Fallopian tube (tissue), 1 donor: ENCODE results near the genes NUTF2, DPEP3 and NFATC3.

DNA sequence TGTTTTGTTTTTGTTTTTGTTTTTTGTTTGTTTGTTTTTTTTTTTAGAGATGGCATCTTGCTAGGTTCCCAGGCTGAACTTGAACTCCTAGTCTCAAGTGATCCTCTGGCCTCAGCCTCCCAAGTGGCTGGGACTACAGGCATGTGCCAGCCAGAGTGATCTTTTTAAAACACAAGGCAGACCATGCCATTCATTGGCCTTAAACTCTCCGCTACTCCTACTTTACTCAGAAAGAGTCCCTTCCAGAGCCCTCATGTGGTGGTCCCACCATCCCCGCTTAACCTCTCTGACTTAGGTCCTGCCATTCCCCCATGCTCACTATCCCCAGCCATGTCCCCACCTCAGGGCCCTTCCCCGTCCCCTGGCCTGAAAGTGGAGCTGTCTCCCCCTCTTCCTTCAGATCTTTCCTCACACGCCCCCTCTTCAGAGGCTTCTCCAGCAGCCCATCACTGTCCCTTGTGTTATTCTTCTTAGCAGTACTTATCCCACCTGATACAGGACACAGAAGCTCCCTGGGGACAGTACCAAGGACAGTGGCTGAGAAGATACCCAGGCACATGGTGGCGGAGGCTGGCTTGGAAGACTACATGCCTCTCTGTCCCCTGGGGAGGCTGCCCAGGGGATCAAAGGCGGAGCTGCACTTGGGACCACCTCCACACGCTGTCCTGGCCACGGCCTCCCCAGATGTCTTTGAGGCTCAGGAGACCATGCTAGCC, 23.8 kb downstream of the HSD11B2 start:
- PRO-cap: no peak

- PRO-cap: no peak
Measured at GRCh38 chr16:67486697-67487093, 3.3 kb upstream of the AGRP start.

- PRO-cap: no peak
Measured at GRCh38 chr16:67610726-67611729, 33.9 kb upstream of the CARMIL2 start.

DNA sequence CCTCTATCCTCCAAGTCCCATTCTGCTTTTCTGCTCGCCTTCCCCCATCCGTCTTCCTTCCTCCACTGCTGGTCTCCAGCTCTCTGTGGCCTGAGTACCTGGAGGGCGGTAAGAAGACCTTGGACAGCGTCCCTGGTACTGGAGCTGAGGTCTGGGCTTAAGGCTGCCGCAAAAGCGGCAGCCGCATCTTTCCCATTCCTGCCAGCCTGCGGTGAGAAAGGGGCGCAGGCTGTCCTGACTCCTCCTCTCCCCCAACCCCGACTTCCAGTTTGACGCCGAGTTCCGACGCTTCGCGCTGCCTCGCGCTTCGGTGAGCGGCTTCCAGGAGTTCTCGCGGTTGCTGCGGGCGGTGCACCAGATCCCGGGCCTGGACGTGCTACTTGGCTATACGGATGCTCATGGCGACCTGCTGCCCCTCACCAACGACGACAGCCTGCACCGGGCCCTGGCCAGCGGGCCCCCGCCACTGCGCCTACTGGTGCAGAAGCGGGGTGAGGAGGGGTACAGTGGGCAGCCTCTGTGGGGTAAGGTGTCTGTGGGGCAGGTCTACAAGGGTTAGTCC, 508 bp downstream of the PARD6A start:
- PRO-cap: no peak

DNA sequence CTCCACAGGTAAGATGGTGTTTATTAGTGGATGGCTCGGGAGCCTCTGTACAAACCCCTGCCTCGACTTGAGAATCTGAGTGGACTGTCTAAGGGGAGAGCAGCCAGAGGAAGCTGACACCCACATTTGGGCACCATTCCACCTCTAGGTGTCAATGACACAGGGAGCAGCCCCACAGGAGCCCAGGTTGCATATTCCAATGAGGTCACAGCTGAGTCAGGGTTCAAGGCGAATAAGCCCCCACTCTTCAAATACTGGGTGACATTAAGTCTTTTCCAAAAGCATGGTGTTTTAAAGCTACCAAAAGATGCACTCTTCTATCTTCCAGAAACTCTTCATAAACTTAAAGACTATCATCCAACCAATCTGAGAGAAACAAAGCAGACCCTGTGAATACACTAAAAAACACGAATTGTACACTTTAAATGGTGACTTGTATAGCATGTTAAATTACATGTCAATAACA, 31.8 kb downstream of the RANBP10 start:
- PRO-cap: no peak

DNA sequence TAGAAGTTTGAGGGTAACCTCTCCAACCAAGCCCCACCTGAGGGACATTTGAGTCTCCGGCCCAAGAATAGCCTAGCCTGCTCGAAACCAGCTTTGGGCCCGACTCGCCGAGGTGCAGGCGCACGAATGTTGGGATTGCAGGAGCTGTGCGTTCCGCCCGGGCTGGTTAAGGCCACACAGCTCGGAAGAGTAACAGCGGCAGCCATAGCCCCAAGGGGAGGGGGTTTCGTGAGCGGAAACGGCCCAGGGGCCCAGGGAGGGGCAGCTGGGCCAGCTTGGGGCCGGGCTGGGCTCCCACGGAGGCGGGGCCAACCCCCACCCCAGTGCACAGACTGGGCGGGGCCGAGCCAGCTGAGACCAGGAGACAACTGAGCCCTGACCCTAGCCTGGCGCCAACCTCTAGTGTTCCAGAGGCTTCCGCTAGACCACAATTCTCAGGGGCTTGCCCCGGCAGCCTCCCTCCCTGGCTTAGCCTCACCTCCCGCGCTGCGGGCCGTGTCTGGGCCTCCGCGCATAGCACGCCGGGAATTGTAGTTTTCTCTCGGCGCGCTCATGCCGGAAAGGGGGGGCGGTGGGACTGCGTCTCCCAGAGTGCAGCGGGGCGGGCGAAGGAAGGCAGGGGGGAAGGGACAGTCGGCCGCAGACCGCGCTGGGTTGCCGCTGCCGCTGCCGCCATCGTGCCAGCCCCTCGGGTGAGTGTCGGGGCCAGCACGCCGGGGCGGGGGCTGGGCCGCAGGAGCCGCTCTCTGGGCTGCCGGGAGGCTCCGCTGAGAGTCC, at the start of gene NUTF2:
NUTF2 (plus strand) TSS at position 640 of the 777 bp plus-strand sequence.
- PRO-cap: bidirectional peak, plus-strand start at position 642 of the sequence, minus-strand start at position 501 of the sequence

- PRO-cap: no peak
Measured at GRCh38 chr16:67868415-67868745, 4.5 kb upstream of the EDC4 start.

GRCh38 chr16:67882292-67883361, 2.1 kb upstream of the NRN1L start:
- PRO-cap: no peak

DNA sequence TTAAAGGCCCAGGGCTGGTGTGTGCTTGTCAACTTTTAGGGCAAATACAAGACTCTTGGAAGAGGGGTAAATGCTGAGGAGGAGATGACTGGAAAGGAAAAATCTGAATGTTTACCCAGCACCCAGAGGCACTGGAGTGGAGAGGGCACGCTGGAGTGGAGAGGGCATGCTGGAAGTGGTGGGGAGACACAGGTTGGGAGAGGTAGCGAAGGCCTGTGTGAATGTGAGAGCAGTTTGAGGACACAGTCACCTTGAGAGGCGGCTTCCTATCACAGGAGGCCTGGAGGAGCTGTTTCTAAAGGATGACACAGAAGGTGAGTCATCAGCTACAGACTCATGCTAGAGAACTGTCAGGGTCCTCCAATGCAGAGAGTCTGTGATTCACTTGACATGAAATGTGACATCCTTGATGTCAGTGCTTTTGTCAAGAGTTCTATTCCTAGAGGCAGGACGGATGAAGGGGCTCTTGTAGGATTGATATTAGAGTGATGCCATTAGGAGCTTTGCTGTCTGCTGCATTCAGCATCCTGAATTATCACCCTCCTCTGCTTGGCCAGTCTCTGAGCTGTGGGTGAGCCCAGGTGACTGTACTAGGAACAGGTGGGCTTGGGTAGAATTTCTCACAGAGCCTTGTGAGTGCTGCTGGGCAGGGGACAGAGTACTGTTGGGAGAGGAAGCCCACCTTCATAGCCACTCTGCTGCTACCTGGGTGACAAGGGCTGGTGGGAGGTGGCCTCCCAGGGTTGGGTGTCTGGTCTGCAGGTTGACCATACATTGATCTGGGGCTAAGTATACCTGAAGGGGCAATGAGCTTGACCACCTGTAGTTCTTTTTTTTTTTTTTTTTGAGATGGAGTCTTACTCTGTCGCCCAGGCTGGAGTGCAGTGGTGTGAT, 13.7 kb downstream of the CTRL start:
- PRO-cap: no peak

GRCh38 chr16:67947877-67948876, 4.3 kb upstream of the LCAT start:
- PRO-cap: unidirectional peak, plus-strand start at chr16:67948588

GRCh38 chr16:67980176-67980888, at the start of gene DPEP3:
TSS of gene DPEP3 (minus strand) at chr16:67980499.
- PRO-cap: no peak

DNA sequence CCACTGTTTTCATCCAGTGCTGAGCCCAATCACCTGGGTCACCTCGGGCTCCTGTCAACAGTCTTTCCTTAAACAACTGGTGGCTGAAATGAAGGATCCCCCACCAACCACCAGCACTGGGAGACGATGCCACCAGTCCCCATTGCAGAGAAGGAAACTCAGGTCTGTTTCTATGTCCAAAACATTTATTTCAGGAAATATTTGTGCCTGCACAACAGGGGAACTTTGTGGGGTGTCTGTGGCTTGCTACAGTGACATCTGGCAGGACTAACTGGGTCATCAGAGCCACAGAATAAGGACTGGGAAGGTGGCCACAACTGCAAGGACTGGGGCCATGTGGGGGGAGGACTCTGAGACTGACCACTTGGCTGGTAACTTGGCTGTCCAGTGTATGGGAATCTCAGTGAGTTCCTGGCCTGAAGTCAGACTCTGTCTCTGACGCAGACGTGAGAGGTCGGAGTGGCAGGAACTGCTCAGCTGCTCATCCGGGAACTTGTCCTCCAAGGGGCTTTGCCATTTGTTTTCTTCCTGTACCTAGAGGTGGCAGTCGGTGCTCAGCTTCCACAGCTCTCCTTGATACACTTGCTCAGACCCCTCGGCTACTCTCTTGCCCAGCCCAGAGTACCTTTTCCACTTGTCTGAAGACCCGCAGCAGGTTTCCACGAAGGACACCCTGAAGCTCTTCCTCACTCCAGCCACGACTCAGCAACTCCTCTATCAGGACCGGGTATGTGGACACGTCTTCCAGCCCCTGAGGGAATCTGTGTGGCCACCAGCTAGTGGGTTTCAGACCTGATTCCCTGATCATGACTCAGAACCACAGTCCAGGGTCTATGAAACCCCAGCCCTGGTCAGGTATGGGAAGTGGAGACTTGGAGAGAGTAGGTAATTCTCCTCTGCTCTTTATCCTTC, 7.2 kb upstream of the DPEP3 start:
- PRO-cap: bidirectional peak, plus-strand start at position 443 of the sequence, minus-strand start at position 393 of the sequence

DNA sequence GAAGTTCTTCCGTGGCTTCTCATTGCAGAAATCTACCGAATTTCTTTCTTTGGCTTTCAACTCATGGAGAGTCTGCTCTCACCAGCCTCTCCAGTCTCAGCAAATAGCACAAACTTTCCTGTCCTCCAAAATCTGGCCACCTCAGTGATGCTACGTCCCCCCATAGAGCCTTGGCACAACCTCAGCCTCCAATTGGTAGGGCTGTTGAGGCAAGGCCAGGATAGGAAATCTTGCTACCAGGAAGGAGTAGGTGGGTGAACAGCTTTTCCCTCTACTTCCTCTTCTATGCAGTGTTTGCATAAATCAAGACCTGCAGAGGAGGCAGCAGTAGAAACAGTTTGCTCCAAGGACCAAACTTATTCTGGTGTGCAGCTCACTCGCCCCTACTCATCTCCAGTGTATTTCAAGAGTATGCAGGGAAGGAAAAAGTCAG, 678 bp upstream of the DPEP2 start:
- PRO-cap: no peak

- PRO-cap: no peak
Measured at GRCh38 chr16:68031877-68032538, 8.9 kb downstream of the DUS2 start.

GRCh38 chr16:68039951-68040206, 16.8 kb downstream of the DUS2 start:
- PRO-cap: no peak

DNA sequence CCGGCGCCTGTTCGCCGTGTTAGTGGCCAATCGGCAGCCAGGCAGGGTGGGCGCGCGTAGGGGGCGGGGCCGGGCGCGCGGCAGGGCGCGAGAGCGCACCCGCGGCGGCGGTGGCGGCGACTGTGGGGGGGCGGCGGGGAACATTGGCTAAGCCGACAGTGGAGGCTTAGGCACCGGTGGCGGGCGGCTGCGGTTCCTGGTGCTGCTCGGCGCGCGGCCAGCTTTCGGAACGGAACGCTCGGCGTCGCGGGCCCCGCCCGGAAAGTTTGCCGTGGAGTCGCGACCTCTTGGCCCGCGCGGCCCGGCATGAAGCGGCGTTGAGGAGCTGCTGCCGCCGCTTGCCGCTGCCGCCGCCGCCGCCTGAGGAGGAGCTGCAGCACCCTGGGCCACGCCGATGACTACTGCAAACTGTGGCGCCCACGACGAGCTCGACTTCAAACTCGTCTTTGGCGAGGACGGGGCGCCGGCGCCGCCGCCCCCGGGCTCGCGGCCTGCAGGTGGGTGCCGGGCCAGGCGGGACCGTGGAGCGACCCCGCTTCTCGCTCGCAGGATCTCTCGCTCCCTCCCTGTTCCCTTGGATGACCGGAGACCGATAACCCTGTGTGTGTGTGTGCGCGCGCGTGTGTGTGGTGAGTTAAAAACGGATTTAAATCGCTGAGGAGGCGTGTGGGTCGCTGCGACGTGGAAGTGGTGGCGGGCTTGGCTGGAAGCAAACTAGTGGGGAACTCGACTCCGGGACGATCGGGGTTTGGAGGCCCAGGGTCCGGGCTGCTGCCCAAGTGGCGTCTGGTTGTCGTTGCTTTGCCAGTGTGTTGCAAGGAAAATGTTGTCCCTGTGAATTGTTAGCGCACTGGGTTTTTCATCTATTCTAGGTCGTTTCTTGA, at the start of gene NFATC3:
NFATC3 (plus strand) TSS at position 83 of the 884 bp plus-strand sequence.
- PRO-cap: bidirectional peak, plus-strand start at position 57 of the sequence, minus-strand start outside the sequence; bidirectional peak, plus-strand start at position 674 of the sequence, minus-strand start at position 403 of the sequence

GRCh38 chr16:68194317-68194723, 41.6 kb downstream of the ESRP2 start:
- PRO-cap: no peak

DNA sequence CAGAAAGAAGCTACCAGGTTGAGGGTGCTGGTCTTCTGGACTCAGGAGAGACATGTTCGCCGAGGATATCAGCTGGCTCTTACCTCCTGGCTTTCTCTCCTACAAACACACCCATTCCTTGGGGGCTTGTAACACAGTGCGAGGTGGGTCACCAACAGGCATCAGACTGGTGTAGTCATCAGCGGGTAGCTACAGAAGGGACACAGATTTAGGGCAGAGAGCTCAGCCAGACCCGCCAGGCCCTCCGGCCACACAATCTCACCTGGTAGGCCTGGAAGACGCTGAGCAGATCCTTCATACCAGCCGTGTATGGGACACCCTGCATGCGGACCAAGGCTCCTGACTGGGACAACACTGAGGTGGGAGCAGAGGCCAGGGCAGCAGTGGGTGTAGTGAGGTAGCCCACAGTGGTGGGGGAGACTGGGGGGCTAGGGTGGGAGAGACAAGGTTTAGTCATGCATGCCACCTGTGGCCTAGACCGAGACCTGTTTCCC, 5.8 kb downstream of the ESRP2 start:
- PRO-cap: no peak

DNA sequence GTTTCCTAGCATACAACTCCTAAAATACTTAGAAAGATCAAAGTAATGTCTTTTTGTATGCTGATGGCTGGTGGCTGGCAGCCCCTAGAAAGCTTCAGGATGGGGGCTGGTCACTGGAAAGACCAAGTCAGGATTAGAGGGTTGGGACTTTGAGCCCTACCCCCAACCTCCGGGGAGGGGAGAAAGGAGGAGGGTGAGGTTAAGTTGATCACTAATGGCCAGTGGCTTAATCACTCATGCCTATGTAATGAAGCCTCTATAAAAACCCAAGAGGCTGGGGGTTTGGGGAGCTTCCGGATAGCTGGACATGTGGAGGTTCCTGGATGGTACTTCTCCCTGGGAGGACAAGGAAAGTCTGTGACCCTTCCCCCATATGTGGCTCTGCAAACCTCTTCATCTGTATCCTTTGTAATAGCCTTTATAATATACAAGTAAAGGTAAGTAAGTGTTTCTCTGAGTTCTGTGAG, 3.4 kb downstream of the SLC7A6 start:
- PRO-cap: no peak

- PRO-cap: no peak
Measured at GRCh38 chr16:68345764-68346379, 35.1 kb downstream of the PRMT7 start.